Stomach (tissue), 7 donors: ENCODE measurements around a stretch of chr5.

DNA sequence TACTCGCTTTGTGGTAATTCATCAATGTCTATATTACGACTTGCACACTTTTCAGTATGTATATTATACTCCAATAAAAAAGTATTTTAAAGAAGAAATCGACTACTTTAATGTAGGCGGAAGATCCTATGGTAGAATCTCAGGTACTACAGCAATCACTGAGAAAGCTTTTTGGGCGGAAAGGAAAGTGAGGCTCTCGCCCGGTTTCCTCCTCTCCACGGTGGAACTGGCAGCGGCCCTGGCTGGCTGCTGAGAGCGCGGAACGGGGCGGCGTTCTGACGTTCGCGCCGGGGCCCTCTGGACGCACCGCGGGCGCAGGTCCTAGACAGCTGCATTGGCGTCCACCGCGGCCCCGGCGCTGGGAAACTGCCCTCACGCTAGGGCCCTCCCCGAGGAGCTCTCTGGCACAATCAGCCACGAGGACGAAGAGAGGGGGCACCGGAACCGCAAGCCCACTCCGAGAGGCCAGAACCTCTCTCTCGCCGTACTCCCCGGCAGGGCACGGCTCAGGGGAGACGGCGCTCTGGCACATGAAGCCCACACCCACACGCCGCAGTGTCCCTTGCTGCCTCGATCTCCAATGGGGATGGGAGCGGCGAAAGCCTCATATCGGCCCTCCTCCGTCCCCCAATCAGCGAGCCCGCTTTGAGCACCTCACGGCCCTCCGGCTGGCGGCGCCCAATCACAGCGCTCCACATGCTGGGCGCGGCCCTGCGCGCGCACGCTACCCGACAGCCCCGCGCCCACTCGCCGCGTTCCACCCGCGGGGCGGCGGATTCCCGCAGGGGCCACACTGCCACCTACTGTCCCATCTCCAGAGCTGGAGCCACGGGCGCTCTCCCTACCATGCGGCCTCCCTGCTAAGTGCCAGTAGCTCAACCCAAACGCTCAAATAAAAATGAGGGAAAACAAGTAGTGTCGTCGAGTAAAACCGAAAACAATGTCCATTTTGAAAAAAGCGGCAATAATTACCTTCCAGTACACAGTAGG, 12.0 kb downstream of the MRPS27 start:
- PRO-cap, result bidirectional peak, plus-strand start at position 334 of the sequence, minus-strand start at position 368 of the sequence; unidirectional peak, minus-strand start at position 582 of the sequence
- RAMPAGE, long total RNA, 5 experiments, result start-site peak on the minus strand in 1 of 5 experiments, centred at position 555 of the sequence, 11 reads per replicate
- RRBS, result 1% methylated on average over 30 of the region's 79 CpGs

DNA sequence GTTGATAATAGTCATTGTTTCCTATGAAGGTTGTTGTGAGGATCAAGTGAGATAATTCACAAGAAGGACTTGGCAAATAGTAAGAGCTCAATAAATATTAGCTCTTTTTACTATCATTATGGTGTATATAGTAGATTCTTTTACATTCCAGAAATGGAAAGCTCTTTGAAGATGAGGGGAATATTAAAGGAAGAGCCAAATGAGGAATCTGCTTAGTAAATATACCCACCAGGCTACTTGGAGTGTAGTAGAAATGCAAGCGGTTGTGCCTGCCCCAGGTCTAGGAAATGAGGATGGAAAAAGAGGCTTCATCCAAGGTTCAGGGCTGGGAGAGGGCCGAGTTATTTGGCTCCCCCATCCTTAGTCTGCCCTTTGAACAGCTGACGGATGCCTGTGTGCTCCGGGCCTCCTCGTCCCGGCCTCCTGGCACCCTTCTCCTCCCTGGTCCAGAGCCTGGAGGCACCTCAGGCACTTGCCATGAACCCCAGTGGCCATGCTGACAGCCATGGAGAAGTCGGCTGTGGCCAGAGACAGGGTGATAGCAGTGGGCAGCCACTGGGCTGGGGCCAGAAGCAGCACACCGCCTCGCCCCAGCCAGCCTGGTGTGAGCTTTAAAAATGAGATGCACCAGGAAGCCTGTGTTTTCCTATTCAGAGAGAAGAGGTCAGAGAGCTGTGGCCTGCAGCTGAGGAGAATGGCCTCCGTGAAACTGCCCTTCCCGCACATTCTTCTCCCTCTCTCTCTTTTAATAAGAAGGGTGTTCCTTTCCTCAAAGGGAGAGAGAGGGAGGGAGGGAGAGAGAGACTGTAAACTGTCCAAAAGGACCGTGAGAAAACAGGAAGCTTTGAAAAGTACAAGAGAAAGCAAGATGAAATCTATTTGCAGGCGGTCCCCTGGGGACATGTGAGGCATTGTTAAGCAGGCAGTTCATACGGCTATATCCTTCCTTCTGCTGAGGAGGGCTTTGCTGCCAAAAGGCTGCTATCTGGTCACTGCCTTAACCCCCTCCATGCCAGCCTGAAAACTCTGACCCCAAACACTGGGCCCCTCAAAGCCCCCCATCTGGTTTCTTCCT, 55.4 kb downstream of the ZNF366 start:
- PRO-cap, result no peak
- RAMPAGE, long total RNA, 5 experiments, result no peak in any of the 5 experiments
- RRBS, result no CpG with 5 or more reads among the region's 14 CpGs

DNA sequence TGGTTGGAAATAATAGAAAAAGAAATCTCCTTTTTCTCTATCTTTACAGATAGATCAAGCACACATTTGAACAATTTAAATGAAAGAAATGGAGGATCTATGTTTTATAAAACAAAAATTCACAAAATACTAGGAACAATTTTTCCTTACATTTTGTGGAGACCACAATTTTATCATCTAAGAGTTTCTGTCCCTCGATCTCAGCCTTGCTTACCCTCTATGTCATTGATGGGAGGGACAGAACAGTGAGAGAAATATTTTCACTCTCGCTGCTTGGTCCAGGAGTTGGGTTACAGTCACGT, 111.3 kb upstream of the ZNF366 start:
- PRO-cap, result no peak
- RAMPAGE, long total RNA, 5 experiments, result no peak in any of the 5 experiments
- RRBS, result no CpG with 5 or more reads among the region's 3 CpGs

DNA sequence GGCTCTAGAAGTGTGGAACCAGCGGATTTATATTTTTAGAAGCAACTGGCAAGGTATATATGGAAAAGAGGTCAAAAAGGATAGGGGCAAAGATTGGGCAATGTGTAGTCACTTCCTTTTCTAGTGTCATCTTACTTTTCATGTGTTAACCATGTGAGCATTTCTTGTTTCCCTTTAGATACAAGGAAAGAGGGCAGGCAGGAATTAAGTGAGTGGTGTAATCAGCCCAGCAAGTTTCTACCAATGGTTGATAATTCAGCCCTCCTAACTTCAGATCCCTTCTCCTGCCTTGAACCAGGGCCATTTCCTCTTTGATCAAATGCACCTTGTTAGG, 111.6 kb upstream of the ZNF366 start:
- PRO-cap, result no peak
- RAMPAGE, long total RNA, 5 experiments, result no peak in any of the 5 experiments
- RRBS, result no CpG with 5 or more reads among the region's 1 CpG

DNA sequence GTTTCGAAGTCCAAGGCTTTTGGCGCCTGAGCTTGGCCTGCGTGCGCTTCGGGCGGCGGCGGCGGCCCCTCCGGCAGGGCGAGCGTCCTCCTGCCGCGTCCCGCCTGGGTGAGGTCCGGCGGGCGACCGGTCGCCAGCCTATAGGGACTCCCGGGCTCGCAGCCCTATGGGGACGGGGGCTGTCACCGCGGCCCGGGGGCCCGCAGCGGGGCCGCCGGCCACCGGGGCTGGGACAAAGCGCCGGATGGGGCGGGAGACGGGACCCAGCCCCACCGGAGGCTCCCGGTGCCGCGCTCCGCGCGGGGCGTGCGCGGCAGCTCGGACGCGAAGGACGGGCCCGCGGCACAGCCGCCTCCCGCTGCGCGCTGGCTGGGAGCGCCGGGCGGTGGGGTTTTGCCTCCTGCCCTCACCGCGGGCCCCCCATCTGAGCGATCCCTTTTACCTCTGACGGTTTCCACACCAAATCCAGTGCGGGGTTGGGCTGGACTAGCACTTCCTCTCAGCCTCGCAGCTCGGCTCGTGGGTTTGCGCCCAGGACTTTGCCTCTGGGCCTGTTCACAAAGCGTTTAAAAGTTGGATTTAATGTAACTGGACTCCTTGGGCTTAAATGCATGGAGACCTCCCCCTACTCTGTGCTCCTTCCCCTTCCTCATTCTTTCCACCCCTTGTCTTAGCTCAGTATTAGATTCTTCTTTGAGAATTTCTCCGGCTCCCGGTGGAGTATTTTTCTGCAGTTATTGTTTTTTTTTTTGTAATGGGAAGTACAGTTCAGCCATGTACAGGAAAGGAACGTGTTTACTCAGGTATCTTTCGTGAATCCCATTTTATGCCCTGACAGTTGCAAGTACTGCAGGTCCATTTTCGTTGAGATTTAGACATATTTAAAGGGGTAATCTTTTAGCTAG, 568 bp downstream of the FCHO2 start:
- PRO-cap, result bidirectional peak, plus-strand start at position 321 of the sequence, minus-strand start at position 246 of the sequence; bidirectional peak, plus-strand start at position 468 of the sequence, minus-strand start at position 491 of the sequence; unidirectional peak, minus-strand start at position 541 of the sequence
- RAMPAGE, long total RNA, 5 experiments, result no peak in any of the 5 experiments
- RRBS, result 1% methylated on average over 28 of the region's 73 CpGs

- PRO-cap, result no peak
- RAMPAGE, long total RNA, 5 experiments, result no peak in any of the 5 experiments
- RRBS, result no CpG with 5 or more reads among the region's 4 CpGs
These were observed 6.1 kb downstream of the TMEM171 start for GRCh38 chr5:73126425-73126920.

GRCh38 chr5:73188933-73189395, 16.0 kb downstream of the TMEM174 start:
- PRO-cap, result no peak
- RAMPAGE, long total RNA, 5 experiments, result no peak in any of the 5 experiments
- RRBS, result no CpG with 5 or more reads among the region's 2 CpGs

DNA sequence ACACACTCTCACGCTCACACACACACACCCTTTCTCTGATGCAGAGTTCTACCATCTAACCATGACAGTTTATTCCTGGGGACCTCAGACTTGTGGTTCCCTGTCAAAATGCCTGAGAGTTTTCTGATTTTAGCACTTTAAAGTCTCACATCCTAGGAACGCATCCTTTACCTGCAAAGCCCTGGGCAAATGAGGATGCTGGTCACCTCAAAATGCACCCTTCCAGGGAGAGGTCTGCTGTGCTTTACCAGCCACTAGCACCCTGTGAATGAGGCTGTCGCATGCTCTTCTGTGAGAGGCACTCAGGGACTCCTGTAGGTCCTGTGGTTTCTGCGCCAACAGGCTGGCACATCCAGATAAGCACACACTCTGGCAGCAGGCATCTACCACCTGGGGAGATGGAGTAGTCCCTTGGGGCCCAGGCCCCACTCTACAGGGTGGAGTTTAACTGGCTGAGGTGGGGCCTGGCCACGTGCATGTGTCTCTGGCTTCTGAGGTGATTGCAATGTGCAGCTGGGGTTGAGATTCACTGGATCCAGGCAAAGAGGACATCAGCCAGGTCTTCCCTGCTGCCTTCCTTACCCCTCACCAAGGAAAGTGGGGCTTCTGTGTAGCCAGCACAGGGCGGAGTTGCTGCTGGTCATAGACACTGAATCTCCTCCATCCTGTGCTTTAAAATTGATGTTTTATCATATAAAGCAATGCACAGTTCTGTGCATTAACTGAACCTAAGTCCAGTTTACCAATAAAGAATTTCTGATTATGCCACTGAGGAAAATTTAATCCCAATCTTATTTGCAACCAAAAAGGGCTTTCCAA, 32.3 kb downstream of the TMEM174 start:
- PRO-cap, result no peak
- RAMPAGE, long total RNA, 5 experiments, result no peak in any of the 5 experiments
- RRBS, result no CpG with 5 or more reads among the region's 6 CpGs

- PRO-cap, result no peak
- RAMPAGE, long total RNA, 5 experiments, result no peak in any of the 5 experiments
- RRBS, result no CpG with 5 or more reads among the region's 5 CpGs
These were observed 108.4 kb downstream of the TMEM174 start for GRCh38 chr5:73281351-73281818.

GRCh38 chr5:73381918-73382789, 66.4 kb downstream of the FOXD1 start:
- PRO-cap, result no peak
- RAMPAGE, long total RNA, 5 experiments, result no peak in any of the 5 experiments
- RRBS, result 10% methylated on average over 34 of the region's 79 CpGs

GRCh38 chr5:73419133-73419915, 29.3 kb downstream of the FOXD1 start:
- PRO-cap, result no peak
- RAMPAGE, long total RNA, 5 experiments, result no peak in any of the 5 experiments
- RRBS, result 9% methylated on average over 30 of the region's 57 CpGs

- PRO-cap, result no peak
- RAMPAGE, long total RNA, 5 experiments, result no peak in any of the 5 experiments
- RRBS, result 3% methylated on average over 17 of the region's 30 CpGs
These were observed 12.1 kb downstream of the FOXD1 start for GRCh38 chr5:73436465-73436798.

GRCh38 chr5:73822723-73823179, 196.8 kb downstream of the ARHGEF28 start:
- PRO-cap, result no peak
- RAMPAGE, long total RNA, 5 experiments, result no peak in any of the 5 experiments
- RRBS, result no CpG with 5 or more reads among the region's 3 CpGs

GRCh38 chr5:73930780-73931104, 304.7 kb downstream of the ARHGEF28 start:
- PRO-cap, result no peak
- RAMPAGE, long total RNA, 5 experiments, result no peak in any of the 5 experiments
- RRBS, result no CpG with 5 or more reads among the region's 2 CpGs

- PRO-cap, result no peak
- RAMPAGE, long total RNA, 5 experiments, result no peak in any of the 5 experiments
- RRBS, result no CpG with 5 or more reads among the region's 8 CpGs
These were observed 382.9 kb downstream of the ENC1 start for GRCh38 chr5:74257509-74258169.

DNA sequence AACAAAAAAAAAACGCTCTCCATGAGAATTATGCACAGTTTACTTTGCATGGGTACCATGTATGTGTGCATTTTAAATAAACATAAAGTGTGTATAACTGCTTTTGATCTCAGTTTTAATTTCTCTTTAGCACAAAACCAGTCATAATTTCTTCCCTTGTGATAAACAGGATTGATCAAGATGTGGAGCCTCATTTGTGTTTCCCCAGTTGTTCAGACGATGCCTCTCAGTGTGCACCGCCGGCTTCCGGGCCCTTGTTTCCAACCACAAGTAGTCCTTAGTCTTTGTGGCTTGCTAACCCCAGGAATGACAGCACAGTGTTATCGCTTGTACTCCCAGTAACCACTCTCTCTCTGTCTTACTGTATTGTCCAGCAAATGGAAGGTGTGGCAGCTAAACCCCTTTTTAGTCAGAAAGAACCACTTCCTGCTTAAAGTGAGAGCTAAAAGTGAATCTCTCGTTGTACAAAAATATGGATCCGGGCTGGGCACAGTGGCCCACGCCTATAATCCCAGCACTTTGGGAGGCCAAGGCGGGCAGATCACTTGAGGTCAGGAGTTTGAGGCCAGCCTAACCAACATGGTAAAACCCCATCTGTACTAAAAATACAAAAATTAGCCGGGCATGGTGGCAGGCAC, 61.4 kb downstream of the ENC1 start:
- PRO-cap, result no peak
- RAMPAGE, long total RNA, 5 experiments, result no peak in any of the 5 experiments
- RRBS, result no CpG with 5 or more reads among the region's 11 CpGs

DNA sequence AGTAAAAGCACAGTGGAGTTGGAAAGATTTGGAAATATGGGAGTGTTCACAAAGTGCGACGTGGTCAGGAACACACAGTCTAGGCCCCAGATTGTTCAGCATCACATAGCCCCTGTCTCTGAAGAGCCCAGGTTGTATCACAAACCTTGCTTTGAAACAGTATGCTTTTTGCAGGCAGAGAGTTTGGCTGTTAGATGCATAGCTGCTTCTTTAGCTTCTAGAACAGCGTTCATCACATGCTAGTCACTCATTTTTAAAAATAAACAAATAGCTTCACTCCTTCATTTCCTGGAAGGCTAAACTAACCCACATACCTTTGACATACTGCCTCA, 2.2 kb downstream of the HEXB start:
- PRO-cap, result no peak
- RAMPAGE, long total RNA, 5 experiments, result no peak in any of the 5 experiments
- RRBS, result no CpG with 5 or more reads among the region's 3 CpGs

DNA sequence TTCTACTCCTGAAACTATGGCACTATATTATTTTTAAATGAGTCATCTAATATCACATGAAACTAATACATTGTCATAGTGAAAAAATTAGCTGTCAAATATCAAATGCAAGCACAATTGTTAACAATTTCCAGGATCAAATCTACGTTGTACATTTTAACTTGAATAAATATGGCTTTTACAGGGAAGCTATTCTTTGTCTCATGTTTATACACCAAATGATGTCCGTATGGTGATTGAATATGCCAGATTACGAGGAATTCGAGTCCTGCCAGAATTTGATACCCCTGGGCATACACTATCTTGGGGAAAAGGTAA, 28.2 kb downstream of the HEXB start:
- PRO-cap, result no peak
- RAMPAGE, long total RNA, 5 experiments, result no peak in any of the 5 experiments
- RRBS, result no CpG with 5 or more reads among the region's 4 CpGs

- PRO-cap, result unidirectional peak, minus-strand start at chr5:74767629
- RAMPAGE, long total RNA, 5 experiments, result no peak in any of the 5 experiments
- RRBS, result no CpG with 5 or more reads among the region's 15 CpGs
These were observed 581 bp downstream of the NSA2 start for GRCh38 chr5:74767544-74768116.

- PRO-cap, result no peak
- RAMPAGE, long total RNA, 5 experiments, result no peak in any of the 5 experiments
- RRBS, result no CpG with 5 or more reads among the region's 6 CpGs
These were observed 65.2 kb upstream of the FAM169A start for GRCh38 chr5:74931490-74931743.